ENCODE measurements around a stretch of chr22.

GRCh38 chr22:22286950-22287890, 42.6 kb downstream of the VPREB1 start:
- PRO-cap = no peak
- RAMPAGE, long total RNA = no peak

- PRO-cap = no peak
- RAMPAGE, long total RNA = no peak
Measured at GRCh38 chr22:22370828-22371525, 126.4 kb downstream of the VPREB1 start.

DNA sequence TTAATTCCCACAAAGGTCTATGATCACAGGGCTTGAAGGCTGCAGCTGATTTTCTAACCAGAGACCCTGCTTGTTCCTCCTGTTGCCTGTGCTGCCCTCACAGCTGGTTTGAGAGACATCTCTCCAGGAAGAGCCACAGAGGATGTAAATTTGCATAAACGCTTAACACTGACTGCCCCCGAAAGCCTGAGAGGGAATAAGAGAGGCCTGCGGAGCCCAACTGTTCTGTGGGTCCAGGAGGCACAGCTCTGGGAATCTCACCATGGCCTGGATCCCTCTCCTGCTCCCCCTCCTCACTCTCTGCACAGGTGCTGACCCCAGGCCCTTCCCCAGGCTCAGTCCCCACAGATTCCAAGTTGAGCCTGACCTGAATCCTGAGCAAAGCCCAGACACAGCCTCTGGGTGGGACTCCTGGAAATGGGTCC, 102.8 kb downstream of the GGTLC2 start:
- PRO-cap = no peak
- RAMPAGE, long total RNA = no peak

DNA sequence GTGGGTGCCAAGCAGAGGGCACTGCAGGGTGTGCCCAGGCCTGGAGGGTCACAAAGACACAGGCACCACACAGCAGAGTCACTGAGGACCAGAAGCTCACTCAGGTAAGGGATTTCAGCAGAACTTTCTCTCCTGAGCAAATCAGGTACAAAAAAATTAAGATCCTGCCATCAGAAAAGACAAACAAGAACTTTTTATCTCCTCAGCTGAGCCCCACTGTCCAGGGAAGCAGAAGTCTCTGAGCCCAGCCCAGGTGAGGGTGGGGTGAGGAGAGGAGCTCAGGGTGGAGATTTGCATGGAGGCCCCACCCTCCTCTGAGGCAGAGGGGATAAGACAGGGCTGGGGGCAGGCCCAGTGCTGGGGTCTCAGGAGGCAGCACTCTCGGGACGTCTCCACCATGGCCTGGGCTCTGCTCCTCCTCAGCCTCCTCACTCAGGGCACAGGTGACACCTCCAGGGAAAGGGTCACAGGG, 95.4 kb upstream of the IGLL5 start:
- PRO-cap = no peak
- RAMPAGE, long total RNA = no peak

- PRO-cap = no peak
- RAMPAGE, long total RNA = no peak
Measured at GRCh38 chr22:22935035-22936215, 47.8 kb downstream of the IGLL5 start.

- PRO-cap = no peak
- RAMPAGE, long total RNA = no peak
Measured at GRCh38 chr22:22960189-22960799, 72.7 kb downstream of the IGLL5 start.

- PRO-cap = no peak
- RAMPAGE, long total RNA = no peak
Measured at GRCh38 chr22:23181300-23182204, 1.2 kb downstream of the BCR start.

DNA sequence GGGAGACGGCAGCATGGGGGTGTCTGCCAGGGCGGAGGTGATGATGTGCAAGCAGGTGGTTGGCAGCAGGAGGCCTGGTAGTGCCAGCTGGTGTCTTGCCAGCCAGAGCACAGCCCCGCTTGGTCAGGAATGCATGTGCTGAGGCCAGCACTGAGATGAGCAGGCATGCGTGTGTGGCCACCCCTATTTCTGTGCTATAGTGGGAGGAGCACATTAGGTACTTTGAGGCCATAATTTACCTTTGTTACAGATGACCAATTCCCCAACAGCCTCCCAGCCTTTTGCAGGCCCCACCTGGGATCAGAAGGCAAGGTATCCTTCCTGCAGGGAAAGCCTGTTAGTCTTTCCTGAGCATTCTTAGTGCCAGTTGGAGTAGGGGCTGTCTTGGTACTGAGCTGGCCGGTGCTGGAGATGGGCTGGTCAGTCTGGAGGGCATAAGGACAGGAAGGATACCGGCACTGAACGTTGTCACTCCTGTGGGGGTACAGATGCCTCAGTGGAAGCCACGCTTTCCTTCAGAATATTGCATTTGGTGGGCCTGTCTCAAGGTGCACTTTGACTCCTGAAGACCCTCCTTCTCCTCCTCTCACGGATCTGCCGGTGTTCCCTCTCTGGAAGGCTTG, 24.6 kb downstream of the BCR start:
- PRO-cap = no peak
- RAMPAGE, long total RNA = no peak

GRCh38 chr22:23219734-23220397, 39.6 kb downstream of the BCR start:
- PRO-cap = unidirectional peak, minus-strand start at chr22:23219955
- RAMPAGE, long total RNA = no peak

- PRO-cap = no peak
- RAMPAGE, long total RNA = no peak
Measured at GRCh38 chr22:23268804-23269950, 88.9 kb downstream of the BCR start.

DNA sequence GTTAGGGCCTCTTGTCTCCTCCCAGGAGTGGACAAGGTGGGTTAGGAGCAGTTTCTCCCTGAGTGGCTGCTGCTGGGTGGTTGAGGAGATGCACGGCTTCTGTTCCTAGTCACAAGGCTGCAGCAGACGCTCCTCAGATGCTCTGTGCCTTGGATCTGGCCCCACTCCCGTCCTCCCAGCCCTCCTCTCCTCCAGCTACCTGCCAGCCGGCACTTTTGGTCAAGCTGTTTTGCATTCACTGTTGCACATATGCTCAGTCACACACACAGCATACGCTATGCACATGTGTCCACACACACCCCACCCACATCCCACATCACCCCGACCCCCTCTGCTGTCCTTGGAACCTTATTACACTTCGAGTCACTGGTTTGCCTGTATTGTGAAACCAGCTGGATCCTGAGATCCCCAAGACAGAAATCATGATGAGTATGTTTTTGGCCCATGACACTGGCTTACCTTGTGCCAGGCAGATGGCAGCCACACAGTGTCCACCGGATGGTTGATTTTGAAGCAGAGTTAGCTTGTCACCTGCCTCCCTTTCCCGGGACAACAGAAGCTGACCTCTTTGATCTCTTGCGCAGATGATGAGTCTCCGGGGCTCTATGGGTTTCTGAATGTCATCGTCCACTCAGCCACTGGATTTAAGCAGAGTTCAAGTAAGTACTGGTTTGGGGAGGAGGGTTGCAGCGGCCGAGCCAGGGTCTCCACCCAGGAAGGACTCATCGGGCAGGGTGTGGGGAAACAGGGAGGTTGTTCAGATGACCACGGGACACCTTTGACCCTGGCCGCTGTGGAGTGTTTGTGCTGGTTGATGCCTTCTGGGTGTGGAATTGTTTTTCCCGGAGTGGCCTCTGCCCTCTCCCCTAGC, 109.7 kb downstream of the BCR start:
- PRO-cap = no peak
- RAMPAGE, long total RNA = no peak

DNA sequence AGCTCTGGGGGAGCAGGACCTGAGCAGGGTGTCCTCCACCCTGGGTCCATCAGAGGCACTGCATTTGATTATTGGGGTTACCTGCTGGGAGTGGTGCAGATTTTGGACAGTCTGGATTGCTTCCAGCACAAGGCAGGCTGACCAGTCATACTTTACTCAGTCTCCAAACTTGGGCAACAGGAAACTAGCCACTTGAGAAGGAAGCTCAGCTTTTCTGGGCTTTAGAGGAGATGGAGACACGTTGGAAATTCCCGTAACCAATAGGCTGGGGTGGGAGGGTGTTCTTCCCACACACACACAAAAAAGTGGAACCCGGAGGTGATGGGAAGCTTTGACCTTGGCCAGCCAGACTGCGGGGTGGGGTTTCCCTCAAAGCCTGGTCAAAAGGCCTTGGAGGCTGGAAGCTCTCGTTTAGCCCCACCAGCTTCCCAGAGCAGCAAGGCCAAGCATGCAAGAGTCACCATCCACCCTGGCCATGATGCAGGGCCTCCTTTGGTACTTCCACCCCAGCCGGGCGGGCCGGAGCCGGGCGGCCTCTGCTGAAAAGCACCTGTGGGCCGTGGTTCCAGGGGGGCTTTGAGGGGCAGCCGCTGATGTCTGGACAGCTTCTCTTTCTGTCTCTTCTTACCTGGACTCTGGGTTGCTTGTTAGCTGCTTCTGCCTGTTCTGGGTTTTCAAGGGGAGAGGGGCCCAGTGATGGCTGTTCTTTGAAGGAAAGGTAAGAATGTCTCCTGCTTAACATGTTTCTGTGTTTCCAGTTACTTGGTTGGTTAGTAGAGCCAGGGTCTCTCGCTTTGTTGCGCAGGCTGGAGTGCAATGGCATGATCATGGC, 126.2 kb downstream of the BCR start:
- PRO-cap = no peak
- RAMPAGE, long total RNA = no peak

GRCh38 chr22:23527279-23527759, 52.8 kb downstream of the IGLL1 start:
- PRO-cap = no peak
- RAMPAGE, long total RNA = no peak

DNA sequence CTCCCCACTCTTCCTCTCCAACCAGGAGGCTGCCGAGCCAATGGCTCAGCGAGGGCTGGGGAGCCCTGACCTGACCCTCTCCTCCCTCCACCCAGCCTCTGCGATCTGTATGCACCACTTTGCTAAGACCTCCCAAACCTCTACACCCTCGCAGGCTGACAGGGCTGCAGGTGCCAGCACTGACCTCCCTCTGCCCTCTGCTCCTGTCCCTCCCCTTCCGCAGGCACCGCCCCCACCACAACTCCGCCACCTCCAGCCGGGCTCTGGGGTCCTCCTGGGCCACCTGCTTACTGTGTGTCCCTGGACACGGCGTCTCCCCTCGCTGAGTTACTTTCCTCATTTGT, 14.5 kb downstream of the IGLL1 start:
- PRO-cap = no peak
- RAMPAGE, long total RNA = no peak

DNA sequence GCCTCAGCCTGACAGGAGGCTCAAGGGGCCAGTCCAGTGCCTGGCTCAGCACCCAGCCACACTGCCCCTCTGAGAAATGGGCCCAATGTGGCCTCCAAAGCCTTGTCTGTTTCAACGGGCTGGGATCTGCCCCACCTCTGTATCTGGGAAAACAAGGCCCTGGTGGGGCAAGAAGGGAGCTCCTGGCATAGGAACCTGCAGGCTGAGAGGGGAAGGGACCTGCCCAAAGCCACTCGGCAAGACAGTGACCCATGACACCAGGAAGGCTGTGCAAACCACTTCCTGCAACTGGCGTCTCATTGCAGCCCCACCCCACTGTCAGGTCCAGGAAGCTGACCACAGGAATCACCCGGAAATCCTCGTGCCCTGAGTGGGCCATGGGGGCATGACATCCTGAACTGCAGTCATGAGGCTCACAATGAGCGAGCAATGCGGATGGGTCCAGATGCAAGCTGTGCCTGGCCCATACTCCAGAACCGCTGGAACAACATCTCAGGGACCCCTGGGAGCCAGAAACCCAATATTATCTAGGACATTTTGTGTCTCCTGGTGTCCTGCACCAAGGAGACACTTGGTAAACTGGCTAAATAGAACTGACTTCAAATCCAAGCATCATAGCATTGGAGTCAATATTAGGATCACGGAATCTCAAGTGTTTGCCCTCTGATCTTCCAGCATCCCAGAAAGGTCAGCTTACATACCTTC, 14.8 kb upstream of the RGL4 start:
- PRO-cap = no peak
- RAMPAGE, long total RNA = no peak

GRCh38 chr22:23714238-23714649, 23.4 kb downstream of the RGL4 start:
- PRO-cap = no peak
- RAMPAGE, long total RNA = no peak

DNA sequence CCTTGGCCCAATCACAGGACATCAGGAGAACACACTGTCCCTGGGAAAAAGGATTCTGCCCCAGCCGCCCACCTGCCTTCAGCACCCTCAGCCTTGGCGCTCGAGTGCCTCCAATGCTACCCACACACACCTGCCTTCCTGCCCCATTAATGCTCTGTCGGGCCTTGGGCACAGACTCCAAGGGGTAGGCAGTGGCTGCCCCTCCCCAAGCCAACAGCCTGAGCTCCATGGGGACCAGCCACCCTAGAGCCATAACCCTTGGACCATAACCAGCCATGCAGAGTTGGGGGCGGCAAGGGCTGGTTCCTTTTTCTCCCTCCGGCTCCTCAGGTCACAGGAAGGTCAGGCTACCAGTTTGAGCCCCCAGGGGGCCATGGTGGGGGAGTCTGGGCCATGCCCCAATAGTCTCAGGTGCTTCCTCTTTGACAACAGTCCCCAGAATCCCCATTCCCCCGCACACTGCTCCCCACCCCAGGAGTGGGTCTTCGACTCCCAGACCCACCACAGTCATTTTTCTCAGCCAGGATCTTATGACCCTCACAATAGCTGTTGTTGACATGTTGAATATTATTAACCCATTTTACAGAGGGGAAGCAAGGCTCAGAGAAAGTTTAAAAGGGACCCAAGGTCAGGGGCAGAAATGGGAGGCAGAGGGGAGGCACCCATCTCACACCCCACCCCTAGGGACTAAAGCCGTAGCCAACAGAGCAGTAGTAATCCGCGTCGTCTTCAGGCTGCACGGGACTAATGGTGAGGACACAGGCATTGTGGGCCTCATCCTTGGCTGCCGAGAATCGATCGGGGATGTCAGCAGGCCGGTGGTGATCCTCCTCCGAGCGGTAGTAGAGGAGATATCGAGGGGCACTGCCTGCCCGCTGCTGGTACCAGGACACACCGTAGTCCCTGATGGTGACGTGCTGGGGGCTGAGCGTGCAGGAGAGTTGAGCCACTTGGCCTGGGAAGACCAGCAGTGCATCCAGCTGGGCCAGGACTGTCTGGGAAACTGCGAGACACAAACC, 1.6 kb upstream of the ZNF70 start:
- PRO-cap = no peak
- RAMPAGE, long total RNA = no peak

DNA sequence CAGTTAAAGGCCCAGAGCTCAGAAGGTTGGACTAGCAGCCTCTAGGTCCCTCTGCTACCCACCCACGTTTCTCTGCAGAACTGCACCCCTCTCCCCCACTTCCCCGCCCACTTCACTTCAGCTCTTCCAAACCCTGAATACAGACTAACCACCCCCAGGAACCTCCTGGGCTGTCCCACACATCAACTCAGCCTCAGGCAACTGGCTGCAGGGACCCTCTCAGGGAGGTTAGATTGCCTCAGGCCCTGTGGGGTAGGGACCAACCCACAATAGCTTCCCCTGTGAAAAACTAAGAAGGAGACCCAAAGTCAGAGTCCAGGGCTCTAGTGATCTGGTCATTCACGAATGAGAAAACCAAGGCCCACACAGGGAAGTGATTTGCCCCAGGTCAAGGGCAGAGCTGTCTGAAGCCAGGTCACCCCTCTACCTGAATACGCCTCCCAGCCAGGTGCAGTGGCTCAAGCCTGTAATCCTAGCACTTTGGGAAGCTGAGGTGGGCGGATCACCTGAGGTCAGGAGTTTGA, 703 bp downstream of the VPREB3 start:
- PRO-cap = no peak
- RAMPAGE, long total RNA = no peak

- PRO-cap = no peak
- RAMPAGE, long total RNA = no peak
Measured at GRCh38 chr22:23847776-23848628, 9.2 kb upstream of the DERL3 start.

DNA sequence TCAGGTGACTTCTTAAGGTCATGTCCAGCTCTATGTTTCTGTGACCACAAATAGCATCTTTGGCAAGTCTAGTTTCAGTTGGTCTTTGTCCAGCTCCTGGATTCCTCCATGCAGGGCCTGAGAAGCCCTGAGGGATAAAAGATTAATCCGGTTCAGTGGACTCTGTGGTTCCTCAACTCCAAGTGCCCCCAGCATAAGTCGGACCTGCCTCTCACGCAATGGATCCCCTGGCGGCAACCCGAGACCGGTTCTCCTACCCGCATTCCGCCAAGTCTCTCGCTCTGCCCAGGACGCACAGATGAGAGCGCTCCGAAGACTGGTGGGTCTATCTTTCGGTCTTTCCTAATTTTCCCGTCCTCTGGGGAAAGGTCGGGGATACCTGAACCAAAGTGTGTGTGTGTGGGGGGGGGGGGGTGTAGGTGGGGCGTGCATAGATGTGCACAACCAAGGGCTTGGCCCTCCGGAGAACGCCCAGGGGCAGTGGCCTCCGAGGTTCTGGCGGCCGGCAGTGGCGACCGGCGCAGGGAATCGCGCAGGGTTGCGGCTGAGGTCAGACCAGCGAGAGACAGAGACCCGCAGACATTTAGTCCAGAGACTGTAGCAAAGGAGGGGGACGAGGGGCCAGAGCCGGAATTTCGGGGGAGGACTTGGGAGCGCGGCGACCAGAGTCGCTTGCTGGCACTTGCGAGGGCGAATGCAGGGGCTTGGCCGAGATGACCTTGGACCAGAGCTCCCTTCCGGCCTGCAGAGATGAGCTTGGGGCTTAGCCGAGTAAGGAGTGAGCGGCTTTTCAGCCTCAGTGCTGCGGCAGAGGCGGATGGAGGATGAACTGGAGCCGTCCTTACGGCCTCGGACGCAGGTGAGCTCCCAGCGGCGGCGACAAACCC, 759 bp upstream of the SLC2A11 start:
- PRO-cap = no peak
- RAMPAGE, long total RNA = no peak